ENCODE measurements around a stretch of chr13.

GRCh38 chr13:110171795-110172048, 135.2 kb downstream of the COL4A1 start:
- PRO-cap, result unidirectional peak, minus-strand start at chr13:110171951

DNA sequence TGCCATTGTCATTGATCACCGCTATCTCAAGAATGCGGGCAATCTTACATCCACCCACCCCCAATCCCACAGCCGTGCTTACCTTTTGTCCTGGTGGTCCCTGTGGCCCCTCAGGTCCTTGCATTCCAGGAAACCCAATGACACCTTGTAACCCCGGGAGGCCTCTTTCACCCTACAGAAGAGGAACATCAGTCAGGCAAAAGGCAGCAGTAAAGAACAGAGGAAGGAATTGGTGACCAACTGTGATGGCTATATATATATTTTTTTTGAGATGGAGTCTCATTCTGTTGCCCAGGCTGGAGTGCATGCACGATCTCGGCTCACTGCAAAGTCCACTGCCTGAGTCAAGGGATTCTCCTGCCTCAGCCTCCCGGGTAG, 93.1 kb downstream of the COL4A1 start:
- PRO-cap, result no peak

- PRO-cap, result no peak
These were observed 74.2 kb downstream of the COL4A1 start for GRCh38 chr13:110232763-110233098.

DNA sequence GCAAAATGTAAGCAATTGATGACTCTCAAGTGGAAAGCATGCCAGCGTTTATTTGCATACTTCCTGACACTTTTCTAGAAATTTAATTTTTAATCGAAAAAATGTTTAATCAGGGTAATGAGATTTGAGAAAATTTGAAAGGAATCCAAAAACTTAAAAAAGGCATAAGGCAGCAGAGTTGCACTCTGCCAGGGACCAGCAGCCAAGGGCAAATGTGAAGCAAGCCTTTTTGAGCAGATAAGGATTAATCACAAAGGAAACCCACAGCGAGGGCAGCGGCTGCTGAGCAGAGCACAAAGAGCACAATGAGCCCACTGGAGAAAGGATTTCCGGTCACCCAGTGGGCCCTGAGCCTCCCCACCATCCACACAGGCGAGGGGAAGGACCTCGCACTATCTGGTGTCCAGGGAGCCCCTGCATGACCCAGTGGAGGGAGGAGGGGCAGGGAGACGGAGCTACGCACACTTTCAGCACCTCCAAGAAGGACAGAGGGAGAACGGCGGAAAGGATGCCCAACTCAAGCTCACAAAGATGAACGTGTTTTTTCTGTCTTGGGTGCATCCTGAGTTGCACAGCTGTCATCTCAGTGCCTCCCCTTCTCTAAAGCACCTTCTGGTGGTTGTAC, 40.0 kb downstream of the COL4A1 start:
- PRO-cap, result unidirectional peak, minus-strand start at position 394 of the sequence

- PRO-cap, result no peak
These were observed 27.1 kb downstream of the COL4A1 start for GRCh38 chr13:110279742-110280458.

DNA sequence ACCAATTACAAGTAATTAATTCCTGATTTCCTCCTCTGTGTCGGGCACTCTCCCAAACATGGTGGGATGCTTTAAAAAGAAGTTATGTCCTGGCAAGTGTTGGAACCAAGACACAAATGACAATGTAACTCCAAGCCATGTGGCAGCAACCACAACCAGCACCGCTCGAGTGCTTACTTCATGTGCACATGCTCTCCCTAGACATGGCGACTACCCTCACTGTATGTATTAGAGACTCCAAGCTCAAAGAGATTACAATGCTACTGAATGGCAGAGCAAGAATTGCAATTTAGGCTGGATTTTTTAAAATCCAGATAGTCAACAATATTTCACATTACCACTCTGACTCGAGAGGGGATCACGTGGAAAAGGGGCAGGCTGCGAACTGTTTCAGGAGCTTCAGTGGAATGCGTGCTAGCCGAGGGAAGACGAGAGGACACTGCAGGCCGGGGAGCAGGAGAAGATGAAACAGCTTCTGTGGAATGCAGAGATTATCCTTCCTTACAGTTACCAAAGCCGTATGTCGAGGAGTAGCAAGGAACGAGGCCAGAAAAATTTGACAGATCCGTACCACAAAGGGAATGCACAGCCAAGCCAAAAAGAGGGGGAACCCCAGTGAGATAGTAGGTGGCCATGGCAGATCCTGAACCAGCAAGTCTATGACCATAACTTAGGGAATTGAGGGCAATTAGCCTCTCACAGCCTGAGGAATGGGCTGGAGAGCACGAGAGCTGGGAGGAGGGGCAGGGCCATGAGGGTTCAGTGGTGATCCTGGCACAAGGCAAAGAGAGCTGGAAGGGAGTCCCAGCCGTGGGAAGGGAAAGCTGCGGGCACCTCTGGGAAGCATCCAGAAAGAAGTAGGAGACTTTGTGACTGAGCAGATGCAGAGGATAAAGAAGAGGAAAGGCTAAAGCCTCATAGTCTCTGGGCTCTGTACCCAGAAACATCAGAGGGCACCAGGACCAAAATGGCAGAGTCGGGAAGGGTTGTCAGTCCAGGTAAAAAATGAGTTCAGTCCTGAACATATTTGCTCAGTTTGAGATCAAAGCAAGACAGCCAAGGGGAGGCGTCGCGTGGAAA, 5.3 kb downstream of the COL4A1 start:
- PRO-cap, result no peak

GRCh38 chr13:110337083-110337897, 30.2 kb downstream of the COL4A2 start:
- PRO-cap, result bidirectional peak, plus-strand start at chr13:110337722, minus-strand start at chr13:110337432

DNA sequence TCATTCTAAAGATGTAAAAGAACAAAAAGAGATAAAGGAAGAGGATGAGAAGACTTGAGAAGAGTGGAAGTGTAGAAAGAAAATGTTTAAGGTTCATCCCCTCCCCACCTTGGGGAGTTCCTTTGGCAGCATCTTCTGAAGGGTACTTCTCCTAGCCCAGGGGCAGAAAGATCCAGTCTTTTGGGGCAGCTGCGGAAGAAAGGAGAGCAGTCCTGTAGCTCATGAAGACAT, 33.3 kb downstream of the COL4A2 start:
- PRO-cap, result no peak

DNA sequence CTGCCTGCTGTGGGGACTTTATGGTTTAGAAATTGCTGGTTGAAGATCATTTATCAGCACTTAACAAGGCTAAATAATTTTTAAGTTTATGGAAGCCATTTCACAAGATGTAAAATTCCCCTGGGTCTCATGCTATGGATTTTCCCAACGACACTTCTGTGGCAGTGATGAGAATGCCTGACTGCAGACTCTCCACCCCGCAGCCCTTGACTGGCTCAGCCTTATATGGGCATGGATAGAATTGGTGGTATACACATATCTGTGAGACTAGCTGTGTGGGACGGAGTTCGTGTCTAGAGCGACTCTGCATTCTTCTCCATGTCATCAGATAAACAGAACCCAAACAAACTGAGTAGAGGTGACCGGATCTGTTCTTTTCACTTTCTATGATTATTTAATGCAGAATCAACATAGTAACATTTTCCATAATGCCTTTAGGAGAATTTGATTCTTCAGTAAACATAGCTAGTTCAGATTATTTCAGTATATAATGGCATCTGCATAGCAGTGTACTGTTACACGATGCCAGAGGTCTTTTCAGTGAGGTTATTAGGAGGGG, 52.9 kb downstream of the COL4A2 start:
- PRO-cap, result unidirectional peak, plus-strand start at position 283 of the sequence

- PRO-cap, result no peak
These were observed 91.2 kb downstream of the COL4A2 start for GRCh38 chr13:110398171-110398850.

- PRO-cap, result no peak
These were observed 121.2 kb downstream of the COL4A2 start for GRCh38 chr13:110428197-110428766.

DNA sequence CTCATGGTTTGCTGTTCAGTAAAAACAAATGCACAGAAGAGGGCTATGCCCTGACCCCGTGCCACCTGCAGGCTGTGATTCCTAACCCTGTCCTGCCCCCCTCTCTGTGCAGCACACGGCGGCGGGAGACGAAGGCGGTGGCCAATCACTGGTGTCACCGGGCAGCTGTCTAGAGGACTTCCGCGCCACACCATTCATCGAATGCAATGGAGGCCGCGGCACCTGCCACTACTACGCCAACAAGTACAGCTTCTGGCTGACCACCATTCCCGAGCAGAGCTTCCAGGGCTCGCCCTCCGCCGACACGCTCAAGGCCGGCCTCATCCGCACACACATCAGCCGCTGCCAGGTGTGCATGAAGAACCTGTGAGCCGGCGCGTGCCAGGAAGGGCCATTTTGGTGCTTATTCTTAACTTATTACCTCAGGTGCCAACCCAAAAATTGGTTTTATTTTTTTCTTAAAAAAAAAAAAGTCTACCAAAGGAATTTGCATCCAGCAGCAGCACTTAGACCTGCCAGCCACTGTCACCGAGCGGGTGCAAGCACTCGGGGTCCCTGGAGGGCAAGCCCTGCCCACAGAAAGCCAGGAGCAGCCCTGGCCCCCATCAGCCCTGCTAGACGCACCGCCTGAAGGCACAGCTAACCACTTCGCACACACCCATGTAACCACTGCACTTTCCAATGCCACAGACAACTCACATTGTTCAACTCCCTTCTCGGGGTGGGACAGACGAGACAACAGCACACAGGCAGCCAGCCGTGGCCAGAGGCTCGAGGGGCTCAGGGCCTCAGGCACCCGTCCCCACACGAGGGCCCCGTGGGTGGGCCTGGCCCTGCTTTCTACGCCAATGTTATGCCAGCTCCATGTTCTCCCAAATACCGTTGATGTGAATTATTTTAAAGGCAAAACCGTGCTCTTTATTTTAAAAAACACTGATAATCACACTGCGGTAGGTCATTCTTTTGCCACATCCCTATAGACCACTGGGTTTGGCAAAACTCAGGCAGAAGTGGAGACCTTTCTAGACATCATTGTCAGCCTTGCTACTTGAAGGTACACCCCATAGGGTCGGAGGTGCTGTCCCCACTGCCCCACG, 49.4 kb downstream of the RAB20 start:
- PRO-cap, result no peak

DNA sequence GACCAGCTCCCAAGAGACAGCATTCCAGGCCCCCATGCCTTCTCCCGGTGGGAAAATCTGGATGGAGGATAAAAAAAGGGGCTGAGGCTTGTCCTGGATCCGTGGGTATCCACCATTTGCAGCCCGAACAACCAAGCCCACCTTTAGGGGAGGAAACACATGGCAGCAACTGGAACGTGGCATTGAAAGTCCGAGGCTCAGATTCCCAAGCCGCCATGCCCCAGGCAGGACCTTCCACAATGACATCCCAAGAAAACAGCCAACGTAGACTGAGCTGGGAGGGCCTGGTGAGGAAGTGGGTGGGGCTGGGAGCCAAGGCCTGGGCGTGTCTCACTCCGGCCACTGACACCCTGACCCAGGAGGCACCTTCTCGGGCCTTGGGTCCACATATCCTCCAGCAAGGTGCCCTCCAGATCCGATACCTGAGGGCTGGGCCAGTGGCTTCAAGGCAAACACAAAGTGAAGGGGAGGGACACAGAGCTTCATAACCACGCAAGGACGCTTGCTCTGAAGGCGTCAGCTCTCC, 43.0 kb downstream of the RAB20 start:
- PRO-cap, result no peak

DNA sequence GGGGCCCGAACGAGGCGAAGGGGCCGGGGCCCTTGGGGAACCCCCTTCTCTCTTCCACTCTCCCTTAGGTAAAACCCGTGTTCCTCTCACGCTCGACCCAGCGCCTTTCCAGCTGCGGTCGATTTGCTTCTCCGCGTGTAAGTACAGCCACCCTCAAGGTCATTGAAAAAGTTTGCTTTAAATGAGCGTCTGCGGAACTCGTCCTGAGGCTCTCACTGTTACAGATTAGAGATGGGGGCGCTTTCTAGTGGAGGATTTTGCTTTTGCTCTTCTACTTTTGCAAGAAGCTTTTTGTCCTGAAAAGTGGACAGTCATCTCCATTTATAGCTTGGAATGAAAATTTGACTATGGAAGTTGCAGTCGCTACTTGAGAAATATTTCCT, 464 bp upstream of the RAB20 start:
- PRO-cap, result no peak

GRCh38 chr13:110636158-110636406, 20.7 kb downstream of the NAXD start:
- PRO-cap, result no peak

DNA sequence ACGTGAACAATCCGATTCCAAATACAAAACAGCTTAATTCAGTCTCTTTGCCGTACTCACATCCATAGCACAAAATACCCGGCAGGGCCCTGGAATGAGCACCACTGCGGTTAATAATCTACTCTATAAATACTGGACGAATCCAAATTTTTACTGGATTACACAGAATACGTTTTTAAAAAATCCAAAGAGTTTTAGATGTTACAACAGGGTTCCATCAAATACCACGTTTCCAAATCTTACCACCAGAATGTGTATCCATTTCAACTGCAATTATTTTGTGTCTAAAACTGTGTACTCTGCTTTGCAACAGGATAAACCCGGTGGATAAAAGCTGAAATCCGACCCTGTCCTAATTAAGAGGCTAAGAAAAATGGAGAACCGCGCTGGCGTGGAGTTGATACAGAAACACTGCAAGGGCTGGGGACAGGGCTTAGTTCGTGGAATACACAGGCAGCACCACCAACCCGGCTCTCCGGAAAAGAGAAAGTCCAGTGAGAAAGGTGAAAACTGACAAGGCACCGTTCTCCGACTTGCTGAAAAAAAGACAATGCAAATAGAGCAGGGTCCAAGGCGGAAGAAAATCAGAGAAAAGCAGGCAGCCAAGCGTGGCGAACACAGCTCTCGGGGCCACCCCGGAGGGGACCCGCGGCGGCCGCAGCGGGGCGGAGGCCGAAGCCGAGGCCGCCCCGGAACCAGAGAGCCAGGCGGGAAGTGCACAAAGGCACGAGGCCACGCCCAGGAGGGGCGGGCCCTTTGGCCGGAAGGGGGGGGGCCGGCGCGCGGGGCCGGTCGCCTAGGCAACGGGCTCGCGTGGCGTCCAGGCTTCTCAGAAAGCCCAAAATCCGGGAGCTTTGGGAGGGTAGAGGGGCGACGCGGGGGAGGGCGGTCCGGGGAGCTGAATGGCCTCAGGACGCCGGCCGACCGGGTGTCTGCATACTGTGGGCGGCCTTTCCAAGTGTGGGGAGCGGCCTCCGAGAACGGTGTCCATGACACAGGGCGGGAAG, 1.4 kb upstream of the ING1 start:
- PRO-cap, result bidirectional peak, plus-strand start at position 865 of the sequence, minus-strand start at position 650 of the sequence

GRCh38 chr13:110714714-110714854, 1.1 kb downstream of the ING1 start:
- PRO-cap, result unidirectional peak, minus-strand start at chr13:110714767

DNA sequence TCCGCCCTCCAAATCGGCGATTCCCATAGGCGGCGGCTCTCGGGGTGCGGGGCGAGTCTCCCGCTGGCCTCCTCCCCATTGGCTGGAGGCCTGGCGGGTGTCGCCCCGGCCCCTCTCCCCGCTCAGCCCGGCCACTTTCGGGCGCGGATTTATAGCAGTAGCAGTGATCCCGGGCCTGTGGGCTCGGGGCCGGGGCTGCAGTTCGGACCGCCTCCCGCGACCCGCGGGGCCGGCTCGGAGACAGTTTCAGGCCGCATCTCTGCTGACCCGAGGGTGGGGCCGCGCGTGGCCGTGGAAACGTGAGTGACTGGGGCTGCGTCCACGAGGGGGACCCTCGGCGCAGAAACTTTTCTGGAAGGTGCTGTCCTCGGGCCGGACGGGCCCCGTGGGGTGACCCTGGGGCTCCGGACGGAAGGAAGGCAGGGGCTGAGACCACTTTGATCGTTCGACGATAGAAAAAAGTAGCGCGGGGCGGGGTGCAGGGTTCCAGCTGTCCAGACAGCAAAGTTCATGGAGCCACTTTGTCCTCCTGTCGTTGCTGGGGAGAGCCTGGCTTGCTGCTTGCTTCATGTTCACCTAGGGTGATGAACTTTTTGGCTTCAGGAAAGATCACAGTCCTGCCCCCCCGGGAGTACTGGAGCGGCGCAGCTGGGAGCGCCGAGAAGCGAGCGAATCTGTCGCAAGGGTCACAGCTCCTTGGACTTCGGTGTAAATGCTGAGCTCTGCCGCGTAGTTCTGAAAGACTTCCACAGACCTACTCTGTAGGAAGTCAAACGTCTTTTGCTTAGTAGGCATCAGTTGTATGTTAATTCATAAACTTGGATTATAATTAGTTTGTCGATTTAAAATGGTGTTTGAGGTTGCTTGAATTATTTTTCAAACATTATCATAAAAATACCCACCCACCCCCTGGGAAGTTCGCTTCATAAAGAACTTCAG, 2.5 kb downstream of the ING1 start:
- PRO-cap, result bidirectional peak, plus-strand start at position 163 of the sequence, minus-strand start outside the sequence

DNA sequence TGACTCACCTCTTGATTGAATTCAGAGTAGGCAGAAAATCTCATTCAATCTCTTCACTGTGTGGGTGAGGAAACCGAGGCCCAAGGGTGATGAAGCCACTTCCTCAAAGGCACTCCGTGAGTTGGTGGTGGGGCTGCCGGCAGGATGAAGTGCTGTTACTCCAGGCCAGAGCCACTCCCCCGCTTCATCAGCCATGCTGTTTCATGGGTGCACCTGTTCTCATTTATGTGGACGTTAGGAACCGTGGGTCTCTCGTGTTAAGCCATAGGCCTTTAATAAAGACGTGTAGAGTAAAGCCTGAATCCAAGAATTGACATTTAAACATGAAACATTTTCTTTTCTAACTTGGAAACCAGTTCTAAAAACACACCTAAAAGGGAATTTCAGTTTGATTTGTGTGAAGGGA, 13.3 kb downstream of the ING1 start:
- PRO-cap, result no peak

GRCh38 chr13:110870491-110870767, 44.4 kb downstream of the ANKRD10 start:
- PRO-cap, result no peak

Data from cardiac septum (tissue), 1 donor.